Trachea (tissue), 1 donor: ENCODE data around the gene TCP11L2.

- PRO-cap, result no peak
These were observed 238.9 kb downstream of the CHST11 start for GRCh38 chr12:104695440-104696266.

DNA sequence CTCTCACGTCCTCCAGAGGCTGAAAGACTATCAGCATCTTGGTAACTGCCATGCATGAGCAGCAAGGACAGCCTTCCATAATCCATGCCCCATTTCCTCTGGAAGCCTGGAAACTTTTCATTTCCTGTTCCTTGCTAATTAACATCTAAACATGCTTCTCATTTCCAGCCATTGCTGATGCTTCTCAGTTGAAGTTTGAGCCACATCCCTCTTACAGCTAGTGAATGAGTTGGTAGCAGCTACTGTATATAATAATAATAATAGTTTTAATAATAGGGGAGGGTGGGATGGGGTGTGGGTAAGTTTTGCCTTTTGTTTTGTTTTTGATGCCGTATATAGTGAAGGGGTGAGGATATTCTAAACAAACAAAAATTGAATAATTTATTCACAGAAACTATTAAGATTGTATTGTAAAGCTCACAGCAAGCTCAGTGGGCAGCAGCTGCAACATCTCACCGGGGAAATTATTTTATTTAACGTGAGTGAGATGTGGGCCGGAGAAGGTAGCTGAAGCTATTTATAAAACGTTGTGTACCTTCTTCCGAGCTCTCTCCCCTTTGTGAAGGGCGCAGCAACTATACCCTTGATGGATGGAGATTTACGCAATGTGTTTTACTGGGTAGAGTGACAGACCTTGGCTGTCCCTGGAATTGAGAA, 198.8 kb downstream of the SLC41A2 start:
- PRO-cap, result no peak

- PRO-cap, result no peak
These were observed 11.5 kb upstream of the NOPCHAP1 start for GRCh38 chr12:104974471-104975176.

DNA sequence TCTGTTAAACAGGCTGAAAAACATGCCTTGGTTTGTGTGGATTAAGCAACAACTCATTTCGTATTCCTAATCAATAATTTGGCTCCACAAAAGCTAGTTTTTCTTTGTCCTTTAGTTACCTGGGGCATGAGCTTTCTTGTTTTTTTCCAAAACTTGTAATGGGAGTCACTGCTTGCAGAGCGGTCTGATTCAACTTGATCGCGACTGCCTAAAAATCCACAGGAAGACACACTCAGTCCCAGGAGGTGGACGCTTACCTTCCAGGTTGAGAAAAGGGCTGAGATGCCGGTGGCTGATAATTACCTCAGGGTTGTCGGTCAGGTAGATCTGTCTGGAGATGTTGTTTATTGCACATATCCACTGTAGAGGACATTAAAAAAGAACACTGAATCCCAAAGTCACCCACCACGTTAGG, 40.8 kb downstream of the APPL2 start:
- PRO-cap, result no peak

DNA sequence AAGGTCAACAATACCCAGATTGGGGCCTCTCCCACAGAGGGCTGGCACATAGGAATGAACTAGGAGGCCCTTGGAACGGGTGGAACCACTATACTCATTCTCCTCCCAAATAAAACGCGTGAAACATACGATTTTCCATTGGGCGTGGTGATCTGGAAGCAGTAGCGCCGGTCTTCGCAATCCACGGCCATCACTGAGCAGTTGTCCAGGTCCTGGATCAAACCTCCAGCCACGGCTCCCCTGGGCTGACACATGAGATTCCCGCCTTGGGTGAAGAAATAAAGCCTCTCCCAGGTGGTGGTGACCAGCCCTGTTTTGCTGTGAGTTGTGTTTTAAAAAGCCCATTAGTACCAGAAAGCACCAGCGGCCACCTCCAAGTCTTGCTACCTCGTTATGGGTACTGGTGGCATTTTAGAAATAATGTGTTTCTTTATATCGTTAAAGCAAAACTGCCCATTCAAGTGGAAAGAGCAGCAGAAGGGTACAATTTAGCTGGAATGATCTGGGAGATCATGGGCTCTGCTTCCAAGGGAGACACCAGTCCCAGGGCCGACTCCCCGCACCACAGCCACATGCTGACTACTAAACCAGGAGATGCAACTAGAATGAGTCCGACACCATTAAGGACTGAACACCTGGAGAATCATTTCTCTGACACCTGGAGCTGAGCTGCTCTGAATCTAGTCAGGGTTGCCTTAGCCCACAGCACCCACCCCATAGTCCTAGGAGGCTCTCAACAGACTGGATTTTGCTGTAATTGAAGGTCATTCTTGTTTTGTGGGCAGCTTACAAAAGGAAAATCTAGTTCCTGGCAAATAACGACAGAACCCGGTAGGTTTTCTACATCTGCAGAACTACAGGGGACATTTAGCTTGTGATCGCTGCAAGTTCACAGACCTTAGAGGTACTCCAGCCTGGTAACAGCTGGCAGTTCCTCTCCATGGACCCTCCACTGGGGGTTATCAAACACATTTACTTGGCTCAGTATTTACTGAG, 38.0 kb downstream of the APPL2 start:
- PRO-cap, result no peak

DNA sequence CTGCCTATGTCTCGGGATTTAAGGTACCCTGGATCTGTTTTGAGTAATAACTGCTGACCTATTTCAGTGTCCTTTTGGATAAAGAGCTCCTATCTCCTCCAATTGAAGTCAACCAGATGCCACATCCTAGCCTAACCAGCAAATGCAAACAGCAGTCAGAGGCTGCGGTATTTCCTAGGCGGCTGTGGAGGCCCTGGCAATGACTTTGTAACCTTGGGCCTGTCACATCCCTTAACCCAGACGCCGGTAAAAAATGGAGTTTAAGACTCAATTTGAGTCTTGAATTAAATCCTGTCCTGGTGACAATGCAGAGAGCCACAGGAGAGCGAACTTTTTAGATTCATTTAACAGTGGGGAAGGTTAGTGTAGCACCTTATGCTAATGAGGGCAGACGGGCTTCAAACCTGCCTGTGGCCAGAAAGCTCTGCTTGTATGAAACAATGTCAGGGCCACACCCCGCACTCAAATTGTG, 1.3 kb downstream of the C12orf75 start:
- PRO-cap, result no peak

- PRO-cap, result no peak
These were observed 192.6 kb downstream of the C12orf75 start for GRCh38 chr12:105522974-105523604.

GRCh38 chr12:105737925-105738629, 400.7 kb downstream of the NUAK1 start:
- PRO-cap, result no peak

- PRO-cap, result no peak
These were observed 100.9 kb downstream of the NUAK1 start for GRCh38 chr12:106037883-106038318.

- PRO-cap, result no peak
These were observed 68.6 kb downstream of the NUAK1 start for GRCh38 chr12:106070099-106070552.

DNA sequence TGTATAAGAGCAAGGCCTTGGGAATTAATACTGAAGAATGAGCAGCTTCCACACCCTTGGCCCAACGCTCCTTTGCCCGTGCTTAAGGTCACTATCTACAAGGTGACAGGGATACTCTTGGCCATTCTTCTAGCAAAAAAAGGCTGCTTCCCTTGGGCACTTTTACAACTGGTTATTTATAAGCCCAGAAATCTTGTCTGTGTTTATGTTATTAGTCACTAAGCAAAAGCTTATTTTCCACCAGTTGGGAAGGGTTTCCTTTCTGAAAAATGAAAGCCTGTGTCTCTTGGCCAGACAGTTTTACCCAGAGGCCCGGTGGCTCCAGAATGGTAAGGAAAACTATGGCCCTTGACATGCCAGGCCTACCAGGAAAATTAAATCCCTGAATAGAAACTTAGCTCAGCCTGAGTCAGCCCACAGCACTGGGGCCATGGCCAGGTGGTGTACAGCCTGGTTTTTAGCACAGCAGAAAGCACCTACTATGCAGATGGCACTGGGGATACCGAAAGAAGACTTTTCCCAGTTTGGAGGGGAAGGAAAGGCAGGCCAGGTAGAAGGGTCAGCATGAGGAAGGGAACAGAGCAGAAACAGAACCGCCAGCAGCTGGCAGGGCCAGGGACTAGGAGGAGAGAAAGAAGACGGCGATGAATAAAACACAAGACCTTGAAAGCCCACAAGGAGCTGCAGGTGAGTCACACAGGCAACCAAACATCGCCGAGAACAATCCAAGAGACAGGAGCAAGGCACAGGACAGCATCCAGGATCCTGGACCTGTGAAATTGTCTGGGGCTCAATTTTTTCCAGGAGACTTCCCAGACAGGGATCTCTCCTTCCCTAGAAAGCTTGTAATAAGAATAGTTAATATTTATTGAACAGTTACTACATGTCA, 47.6 kb downstream of the NUAK1 start:
- PRO-cap, result unidirectional peak, plus-strand start at position 486 of the sequence

- PRO-cap, result no peak
These were observed 36.9 kb downstream of the NUAK1 start for GRCh38 chr12:106101846-106102176.

DNA sequence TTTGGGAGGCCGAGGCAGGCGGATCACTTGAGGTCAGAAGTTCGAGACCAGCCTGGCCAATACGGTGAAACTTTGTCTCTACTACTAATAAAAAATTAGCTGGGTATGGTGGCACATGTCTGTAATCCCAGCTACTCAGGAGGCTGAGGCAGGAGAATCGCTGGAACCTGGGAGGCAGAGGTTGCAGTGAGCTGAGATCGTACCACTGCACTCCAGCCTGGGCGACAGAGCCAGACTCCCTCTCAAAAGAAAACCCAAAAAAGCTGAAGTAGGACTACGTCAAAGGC, 1.4 kb downstream of the CKAP4 start:
- PRO-cap, result no peak

DNA sequence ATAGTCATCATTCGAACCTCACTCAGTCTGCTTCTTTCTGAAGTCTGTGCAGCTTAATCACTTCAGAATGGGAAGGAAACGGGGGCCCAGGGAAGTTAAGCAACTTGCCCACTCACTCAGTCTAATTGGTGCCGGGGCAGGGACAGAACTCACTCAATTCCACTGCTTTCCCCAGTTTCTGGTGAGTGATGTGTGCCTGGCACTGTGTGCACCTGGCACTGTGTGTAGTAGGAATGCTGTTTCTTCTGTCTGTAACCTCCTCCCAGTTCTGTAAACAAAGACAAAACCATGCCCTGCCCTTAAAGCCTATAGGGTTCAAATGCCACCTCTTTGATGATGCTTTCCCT, 1.3 kb upstream of the CKAP4 start:
- PRO-cap, result bidirectional peak, plus-strand start at position 124 of the sequence, minus-strand start at position 29 of the sequence

DNA sequence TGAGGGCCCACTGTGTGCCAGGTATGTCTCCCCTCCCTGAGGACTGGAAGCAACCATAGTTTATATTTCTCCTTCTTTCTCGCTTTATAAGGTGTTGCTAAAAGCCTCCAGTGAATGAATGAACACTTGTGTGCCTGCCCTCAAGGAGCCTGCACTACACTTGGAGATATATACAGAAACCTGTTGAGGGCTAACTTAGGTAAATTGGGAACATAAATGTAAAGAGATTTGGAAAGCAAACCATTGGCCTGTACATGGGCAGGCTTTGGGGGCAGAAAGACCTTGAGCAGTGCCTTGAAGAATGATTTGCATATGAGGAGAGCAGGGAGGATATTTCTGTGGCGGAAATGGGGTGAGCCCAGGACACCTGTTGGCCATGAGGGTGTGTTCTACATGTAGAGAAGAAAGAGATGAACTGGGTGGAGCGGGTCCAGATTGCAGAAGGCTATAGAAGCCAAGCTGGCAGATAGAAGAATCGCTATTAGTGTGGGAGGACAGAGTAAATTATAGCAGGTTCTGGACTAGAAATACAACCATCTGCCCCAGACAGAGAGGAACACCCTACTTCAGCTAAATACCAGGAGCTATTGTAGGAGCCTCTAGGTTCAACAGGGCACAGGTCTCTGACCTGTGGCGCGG, 1.9 kb upstream of the CKAP4 start:
- PRO-cap, result no peak

DNA sequence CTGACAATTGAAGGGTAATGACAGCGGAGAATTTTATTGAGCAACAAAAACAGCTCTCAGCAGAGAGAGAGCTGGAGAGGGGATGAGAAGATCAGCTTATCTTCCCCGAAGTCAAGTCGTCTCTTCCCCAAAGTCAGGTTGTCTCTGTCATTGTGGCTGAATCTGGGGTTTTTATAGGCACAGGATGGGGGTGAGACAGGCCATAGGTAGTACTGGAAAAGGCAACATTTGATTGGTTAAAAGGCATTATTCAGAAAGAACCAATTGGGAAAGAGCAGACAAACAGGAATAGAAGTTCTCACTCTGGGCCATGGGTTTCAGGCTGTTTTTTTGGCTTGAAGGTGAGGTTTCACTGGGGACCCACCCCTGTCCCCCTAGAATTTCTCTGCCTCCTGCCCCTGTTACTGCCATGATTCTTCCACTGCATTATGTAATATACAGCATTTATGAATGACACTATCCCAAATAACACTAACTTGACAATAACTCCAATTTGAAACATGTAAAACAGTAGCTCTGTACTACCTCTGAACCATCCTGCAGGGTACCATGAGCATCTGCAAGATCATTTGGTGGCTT, 23.0 kb upstream of the TCP11L2 start:
- PRO-cap, result no peak

DNA sequence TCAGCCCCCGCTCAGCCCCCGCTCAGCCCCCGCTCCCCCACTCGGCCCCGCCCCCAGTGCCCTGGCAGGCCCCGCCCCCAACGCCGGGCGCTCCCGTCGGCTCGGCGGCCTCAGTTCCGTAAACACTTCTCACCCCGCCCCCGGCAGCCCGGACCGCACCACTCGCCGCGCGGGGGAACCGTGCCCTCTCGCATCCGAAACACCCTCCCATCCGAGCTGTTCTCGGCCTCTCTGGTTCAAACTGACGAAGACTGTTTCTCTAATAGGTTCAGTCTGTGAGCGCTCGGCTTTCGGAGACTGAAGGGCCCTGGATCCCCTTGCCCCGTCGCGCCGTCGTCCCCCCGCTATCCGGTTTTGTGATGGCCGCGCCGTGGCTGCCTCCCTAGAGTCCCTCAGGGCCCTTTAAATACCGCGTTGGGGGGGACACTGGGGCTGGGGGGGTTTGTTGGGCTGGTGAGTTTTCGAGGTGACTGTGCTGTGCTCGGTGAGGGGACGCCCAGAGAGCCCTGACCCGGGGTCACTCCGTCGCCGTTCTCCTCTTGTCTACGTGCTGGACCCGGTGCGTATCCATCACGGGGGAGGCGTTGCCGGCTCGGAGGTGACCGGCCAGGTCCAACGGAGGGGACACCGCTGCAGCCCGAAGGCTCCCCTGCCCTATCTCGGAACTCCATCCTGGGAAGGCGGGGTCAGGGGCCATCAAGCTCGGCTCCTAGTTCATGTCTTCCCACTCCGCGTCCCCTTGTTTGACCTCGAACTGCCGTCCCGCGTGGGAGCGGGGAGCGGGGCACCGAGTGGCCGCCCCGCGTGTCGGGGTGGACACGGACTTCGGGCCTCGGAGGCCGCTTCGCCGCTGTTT, at the start of gene TCP11L2:
TSS of gene TCP11L2 (plus strand) at position 351 of the 856 bp plus-strand sequence.
- PRO-cap, result bidirectional peak, plus-strand start at position 161 of the sequence, minus-strand start at position 55 of the sequence; unidirectional peak, plus-strand start at position 405 of the sequence

GRCh38 chr12:106335609-106336316, 21.8 kb upstream of the POLR3B start:
- PRO-cap, result no peak

DNA sequence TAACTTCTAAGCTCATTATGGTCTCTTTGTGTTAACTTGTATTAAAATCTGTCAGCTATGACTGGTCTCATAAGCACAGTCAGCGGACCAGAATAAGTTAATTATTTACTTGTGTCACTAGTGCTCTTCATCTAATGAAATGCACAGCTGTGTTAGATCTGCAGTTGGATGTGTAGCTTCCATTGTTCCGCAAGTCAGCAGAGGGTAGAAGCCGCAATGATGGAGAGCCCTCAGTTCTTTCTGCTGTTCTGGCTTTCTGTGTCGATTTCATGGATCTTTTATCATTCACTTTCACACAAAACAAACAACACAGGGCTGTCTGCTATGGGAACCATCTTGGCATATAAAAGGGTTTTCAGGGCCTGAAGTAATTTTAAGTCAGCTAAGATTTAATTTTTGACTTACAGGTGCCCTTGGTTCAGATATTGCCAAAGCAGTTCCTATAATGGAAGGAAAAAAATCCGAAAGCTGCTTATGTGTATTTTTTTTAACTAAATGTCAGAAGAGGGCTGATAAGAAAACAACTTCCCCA, 89.2 kb upstream of the RFX4 start:
- PRO-cap, result no peak

GRCh38 chr12:106841326-106841746, 66.9 kb downstream of the RIC8B start:
- PRO-cap, result no peak